ENCODE measurements around a stretch of chr1.

GRCh38 chr1:93624038-93624402 is 57.6 kb downstream of the BCAR3 start:
- RRBS = no CpG with 5 or more reads among the region's 3 CpGs

- RRBS = no CpG with 5 or more reads among the region's 6 CpGs
Measured at GRCh38 chr1:93676409-93676974, 5.1 kb downstream of the BCAR3 start.

DNA sequence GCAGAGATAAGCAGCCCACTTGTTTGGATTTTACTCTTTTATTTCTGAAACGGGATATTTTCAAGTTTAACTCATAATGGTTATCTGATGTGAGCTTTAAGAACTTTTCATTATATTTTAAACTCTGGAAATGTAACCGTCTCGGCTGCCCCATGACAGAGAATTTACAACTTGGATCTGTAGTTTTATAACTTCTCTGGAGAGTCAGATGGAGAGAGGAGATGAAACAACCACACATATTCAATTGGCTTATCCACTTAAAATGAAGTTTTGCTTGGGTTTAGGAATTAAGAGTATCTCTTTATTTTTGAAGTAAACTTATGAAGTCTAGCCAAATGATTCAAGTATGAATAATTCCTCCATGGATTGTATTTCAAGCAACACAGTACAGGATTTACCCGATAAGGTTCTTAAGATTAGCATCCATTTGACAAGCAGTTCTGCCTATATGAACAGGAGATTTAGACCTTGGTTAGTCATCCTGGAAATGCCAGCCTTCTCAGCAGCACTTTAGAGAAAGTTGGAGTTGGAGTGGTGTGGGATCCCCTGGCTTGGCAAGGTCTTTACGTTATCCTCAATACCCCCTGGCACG is 1.7 kb downstream of the BCAR3 start:
- RRBS = no CpG with 5 or more reads among the region's 6 CpGs

DNA sequence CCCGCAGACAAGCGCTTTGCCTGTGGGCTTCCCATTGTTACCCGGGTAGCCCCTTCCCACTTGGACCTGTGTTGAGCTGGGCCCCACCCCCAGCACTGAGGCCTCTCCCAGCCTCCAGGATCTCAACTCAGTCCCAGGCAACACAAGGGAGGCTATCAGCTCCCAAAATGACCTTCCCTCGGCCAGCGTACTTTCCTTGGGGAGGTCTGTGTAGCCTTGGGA is 1.3 kb downstream of the BCAR3 start:
- RRBS = no CpG with 5 or more reads among the region's 5 CpGs

DNA sequence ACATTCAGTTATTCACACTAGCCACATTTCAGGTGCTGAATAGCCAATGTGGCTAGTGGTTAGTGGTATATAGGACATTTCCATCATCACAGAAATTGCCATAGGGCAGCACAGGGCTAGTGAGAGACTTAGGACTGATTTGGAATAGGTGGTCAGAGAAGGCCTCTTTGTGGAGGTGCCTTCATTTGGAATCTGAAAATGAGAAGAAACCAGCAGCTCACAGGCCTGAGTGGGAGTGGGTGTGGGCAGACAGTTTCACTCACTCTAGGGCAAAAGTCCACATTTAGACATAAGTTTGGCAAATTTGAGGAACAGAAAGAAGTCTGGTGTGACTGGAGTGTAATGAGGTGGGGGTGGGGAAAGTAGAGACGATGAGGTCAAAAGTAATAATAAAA is 22.3 kb upstream of the BCAR3 start:
- RRBS = no CpG with 5 or more reads among the region's 1 CpG

DNA sequence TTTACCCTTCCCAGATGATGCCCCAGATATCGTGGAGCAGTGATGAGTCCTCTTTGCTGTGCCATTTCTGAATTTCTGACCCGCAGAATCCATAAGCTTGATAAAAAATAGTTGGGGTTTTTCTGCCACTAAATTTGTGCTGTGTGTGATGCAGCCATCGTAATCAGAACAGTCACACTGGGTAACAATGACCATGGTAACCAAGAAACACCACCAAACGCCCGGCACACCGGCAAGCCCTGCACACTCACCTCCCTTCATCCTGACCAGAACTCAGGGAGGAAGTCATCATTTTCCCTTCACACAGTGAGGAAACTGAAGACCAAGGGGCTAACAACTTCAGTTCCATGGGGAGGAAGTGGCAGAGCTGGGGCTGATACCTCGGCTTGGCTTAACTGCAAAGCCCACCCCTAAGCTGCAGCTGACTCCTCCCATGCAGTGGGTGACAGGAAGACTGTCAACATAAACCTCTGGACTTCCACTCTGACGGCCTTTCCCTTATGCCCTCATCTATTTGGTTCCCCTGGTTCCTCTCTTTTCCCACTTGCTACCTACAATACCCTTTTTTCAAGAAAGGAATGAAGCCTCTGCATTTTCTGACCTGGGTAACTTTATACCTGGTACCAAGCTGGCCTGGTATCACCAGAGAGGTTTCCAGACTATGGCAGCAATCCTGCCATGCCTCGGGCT is 69.4 kb upstream of the BCAR3 start:
- RRBS = no CpG with 5 or more reads among the region's 9 CpGs

- RRBS = no CpG with 5 or more reads among the region's 9 CpGs
Measured at GRCh38 chr1:93768842-93769362, 87.3 kb upstream of the BCAR3 start.

- RRBS = no CpG with 5 or more reads among the region's 7 CpGs
Measured at GRCh38 chr1:93817898-93818213, 61.1 kb downstream of the DNTTIP2 start.

GRCh38 chr1:93844315-93844598 is 34.7 kb downstream of the DNTTIP2 start:
- RRBS = no CpG with 5 or more reads among the region's 3 CpGs

- RRBS = no CpG with 5 or more reads among the region's 2 CpGs
Measured at GRCh38 chr1:93906939-93907254, 2.3 kb downstream of the GCLM start.

GRCh38 chr1:93963368-93964082 is 54.3 kb upstream of the GCLM start:
- RRBS = no CpG with 5 or more reads among the region's 9 CpGs

DNA sequence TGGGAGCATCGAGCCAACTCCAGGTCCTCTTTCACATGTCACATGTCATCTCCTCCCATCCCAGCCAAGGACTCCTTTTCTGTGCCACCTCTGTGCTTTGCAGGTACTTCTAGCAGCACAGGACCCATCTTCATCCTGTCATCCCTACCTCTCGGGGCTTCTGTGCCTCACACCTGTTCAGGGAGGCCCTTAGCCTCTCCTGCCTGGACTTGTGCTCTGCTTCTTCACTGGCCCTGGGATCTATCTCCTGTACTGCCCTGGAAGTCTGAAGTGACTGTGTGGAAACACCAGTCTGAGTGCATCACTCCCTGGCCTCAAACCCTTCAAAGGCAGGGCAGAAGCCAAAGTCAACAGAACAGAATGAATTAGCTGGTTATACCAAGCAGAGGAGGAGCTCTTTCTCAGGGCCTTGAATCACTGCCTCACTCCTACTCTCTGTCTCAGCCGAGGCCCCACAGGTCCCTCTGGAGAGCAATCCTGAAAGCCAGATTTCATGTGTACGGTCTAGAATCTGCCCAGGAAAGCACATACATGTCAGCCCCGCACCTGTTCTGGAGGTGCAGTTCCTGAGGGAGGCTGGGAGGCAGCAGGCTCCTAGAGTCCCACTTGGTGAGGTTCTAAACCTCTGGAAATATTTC is 98.5 kb downstream of the ABCA4 start:
- RRBS = no CpG with 5 or more reads among the region's 5 CpGs

- RRBS = no CpG with 5 or more reads among the region's 5 CpGs
Measured at GRCh38 chr1:94038299-94038958, 82.5 kb downstream of the ABCA4 start.

DNA sequence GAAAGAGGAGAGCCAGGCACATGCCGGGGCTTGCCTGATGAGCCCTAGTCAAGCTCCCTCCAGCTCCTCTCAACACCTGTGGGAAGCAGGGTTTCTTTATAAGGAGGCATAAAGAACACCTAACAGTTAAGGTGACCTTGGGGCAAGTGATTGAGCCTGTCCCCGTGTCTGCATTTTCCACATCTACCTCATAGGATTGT is 17.2 kb downstream of the ABCA4 start:
- RRBS = no CpG with 5 or more reads among the region's 2 CpGs

DNA sequence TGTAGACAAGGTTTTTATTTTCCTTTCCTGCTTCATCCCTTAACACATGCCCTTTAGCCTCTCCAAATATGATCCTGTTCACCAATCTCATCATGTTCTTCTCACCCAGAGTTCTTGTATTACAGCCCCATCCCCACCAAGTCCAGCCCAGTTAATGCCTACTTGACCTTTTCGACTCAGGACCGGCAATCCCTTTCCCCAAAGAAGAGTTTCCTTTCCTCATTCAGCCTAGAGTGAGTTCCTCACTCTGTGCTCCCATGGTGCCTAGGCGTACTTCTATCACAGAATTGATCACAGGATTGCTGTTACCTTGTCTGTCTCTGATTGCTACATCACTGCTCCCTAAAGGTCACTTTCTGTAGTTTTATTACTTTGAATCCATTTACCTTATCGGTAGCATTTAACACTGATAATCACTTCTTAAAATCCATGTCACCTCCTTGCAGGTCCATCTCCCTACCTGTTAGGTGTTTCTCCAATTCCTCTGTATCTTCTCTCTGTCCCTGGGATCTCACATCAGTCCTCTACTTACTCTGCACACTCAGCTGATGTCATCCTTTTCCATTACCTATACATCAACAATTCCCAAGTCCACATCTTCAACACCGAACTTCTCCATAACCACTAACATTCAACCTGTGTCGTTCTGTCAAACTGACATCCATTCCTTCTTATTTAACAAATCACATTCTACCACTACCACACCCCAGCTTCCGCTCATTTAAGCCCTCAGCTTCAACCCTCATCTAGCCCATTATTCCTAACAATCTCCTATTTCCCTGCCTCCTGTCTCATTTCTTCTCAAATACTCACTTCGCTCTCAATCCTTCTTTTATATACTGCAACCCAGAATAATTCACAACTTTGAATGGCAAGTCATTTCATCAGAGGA is 18.3 kb downstream of the ARHGAP29 start:
- RRBS = no CpG with 5 or more reads among the region's 8 CpGs

GRCh38 chr1:94233883-94234338 is 3.5 kb downstream of the ARHGAP29 start:
- RRBS = no CpG with 5 or more reads among the region's 2 CpGs

GRCh38 chr1:94237821-94238180 is 417 bp upstream of the ARHGAP29 start:
- RRBS = no CpG with 5 or more reads among the region's 13 CpGs

DNA sequence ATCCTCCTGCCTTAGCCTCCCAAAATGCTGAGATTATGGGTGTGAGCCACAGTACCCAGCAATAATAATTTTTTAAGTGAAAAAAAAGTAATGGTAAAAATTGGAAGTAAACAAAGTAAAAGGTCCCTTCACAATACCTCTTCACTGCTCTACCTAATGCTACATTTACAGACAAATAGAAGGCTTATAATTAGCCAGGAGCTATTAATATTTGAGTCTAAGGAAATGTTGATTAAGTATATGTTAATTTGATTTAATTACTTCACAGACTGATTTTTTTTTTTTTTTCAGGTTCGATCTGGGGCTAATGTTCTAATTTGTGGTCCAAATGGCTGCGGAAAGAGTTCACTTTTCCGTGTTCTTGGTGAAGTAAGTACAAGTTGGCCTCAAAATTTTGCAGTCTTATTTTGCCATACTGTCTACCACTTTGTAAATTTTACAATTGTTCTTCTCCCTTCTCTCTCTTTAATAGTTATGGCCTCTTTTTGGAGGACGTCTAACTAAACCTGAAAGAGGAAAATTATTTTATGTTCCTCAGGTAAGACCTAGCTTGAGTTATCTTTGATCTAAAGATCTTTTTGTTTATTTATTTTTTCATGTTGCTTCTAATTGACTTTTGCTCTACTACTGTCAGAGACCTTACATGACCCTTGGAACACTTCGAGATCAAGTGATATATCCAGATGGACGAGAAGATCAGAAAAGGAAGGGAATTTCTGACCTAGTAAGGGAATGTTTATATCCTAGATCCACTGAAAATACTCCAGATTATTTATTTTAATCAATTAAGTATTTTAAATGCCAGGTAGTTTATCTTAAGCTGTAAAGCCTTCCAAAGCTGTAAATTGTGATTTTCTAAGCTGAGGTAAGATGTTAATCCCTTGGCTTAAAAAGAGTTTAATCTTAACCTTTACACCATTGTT is 43.0 kb downstream of the F3 start:
- RRBS = no CpG with 5 or more reads among the region's 6 CpGs

DNA sequence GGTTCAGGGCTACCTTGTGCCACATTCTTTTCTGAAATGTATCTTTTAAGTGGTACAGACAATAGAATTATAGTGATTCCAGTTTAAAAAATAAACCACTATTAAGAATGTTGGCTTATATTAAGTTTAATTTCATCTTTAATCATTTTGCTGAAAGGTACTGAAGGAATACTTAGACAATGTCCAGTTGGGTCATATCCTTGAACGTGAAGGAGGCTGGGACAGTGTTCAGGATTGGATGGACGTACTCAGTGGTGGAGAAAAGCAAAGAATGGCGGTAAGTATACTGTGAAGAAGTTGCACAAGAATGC is 42.3 kb downstream of the F3 start:
- RRBS = no CpG with 5 or more reads among the region's 3 CpGs

DNA sequence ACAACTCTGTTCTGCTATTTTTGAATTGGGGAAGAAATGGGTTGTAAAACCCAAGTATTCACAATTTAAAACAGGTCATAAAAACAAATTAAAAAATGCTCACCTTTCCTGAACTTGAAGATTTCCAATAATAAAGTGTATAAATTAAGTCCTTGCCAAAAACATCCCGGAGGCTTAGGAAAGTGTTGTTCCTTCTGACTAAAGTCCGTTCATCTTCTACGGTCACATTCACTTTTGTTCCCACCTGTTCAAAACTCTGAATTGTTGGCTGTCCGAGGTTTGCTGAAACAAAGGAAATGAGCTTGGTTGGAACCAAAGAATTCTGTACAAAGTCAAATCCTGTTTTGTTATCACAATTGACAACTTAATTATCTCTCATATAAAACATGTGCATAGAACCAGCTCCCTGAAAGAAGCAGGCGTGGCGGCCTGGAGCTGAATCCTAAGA is 8.5 kb downstream of the F3 start:
- RRBS = no CpG with 5 or more reads among the region's 6 CpGs

Measured in aortic smooth muscle cell (primary cell).